ENCODE results near the gene BLOC1S2.

DNA sequence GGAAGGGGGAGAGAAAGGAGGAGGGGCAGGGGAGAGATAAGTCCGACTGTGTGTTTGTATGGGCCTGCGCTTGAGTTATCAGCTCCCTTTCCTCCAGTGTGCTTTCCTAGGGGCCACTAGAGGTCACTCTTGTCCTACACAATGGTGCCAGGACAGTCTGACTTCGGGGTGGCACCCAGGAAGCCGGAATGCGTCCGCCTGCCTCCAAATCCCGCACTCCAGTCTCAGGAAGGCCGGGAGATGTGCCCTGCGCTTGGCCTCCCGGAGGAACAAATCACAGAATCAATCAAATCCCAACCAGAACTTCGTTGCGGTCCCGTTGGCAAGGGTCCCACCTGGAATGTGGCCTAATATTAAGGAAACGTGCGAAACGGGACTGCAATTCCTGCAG lies 20.8 kb upstream of the HPS1 start:
- PRO-cap: no peak
- CAGE, long polyA plus RNA: no peak

DNA sequence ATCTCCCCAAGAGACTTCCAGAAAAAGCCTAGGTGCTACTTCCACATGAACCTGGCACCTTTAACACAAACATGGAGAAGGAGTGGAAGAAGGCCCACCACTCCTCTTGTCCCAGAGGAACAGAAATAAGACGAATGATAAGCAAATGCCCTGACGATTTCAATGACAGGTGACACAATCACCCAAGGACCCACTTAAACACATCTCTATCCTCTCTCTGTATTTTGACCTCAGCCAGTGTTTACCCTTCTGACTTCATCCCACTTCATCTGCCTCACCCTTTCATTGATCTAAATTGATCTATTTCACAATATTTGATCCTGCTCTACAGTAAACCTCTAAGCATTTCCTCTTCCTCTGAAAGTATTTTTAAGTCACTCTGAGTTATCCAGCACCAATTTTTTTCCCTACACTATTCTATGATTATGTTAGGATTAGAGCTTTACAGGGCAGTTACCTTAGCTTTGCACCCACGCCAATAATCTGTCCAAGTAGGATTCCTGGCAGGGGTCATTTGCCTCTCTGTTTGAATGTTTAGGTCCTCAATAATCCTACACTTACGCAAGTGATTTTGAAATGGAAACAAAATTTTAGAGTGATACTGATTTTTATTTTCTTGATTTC lies 9.1 kb downstream of the GOT1 start:
- PRO-cap: no peak
- CAGE, long polyA plus RNA: no peak

DNA sequence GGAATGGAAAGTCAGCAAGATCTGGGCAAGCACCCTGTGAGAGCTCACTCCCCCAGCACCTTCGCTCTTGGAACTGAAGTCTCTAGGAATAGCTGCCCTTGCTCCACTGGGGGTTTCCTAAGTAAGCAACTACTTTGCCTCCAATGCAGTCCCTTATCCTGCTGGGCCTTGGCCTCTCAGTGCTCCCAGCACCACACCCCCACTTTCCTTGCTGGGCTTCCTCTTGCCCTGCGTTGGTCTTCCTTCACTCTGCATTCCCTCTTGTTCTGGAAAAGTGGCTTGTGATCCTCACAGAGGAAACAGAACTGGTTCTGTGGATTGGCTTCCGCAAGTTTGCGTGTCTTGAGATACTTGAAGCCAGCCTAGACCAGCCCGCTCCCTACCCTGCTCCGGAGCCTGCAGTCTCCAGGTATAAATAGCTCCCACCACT lies 6.4 kb downstream of the NKX2-3 start:
- PRO-cap: no peak
- CAGE, long polyA plus RNA: no peak

- PRO-cap: no peak
- CAGE, long polyA plus RNA: no peak
Measured at GRCh38 chr10:99981539-99982245, 28.1 kb downstream of the DNMBP start.

- PRO-cap: no peak
- CAGE, long polyA plus RNA: no peak
Measured at GRCh38 chr10:100183395-100184287, 2.2 kb downstream of the ERLIN1 start.

DNA sequence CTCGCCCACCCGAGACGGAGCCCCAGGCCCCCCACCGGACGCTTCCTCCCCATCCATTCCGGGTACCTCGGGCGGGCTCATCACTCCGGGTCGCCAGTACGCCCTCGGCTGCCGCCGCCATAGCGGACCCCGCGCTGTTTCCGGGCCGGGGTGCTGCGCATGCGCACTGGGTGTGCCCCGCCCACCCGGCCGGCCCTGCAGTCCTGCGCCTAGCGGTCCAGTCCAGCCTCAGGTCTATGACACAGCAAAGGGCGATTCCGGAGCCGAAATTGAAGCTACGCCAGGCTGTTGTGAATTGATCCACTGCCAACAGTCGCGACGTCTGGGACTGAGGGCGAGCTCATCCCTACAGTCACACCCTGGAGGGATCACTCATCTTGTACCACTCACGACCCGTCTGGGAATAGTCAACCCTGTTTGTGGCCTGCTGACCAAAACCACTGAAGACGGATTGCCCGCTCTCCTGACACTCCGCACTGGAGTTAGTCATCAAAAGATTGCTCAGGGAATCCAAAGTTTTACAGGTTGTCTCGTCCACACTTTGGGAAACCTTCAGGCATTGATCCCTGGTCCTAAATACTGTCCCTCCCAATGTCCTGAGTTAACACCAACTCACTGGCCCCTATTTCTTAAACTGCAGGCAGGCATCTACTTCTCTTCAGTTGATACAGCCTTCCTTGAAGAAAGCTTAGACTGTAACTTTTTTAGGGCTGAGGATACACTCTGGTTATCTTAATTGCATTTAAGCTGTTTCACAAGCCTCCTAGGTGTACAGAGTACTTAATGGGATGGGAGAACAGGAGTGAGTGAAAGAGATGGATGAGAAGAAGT lies at the start of gene BLOC1S2:
BLOC1S2 (minus strand) TSS at position 142 of the 831 bp plus-strand sequence.
- PRO-cap: bidirectional peak, plus-strand start at position 239 of the sequence, minus-strand start at position 140 of the sequence
- CAGE, long polyA plus RNA: start-site peak on the minus strand centred at position 154 of the sequence, 31 bp wide, 140 and 211 reads in 2 replicates

GRCh38 chr10:100363016-100364185 lies 16.4 kb downstream of the SCD start:
- PRO-cap: no peak
- CAGE, long polyA plus RNA: no peak

- PRO-cap: bidirectional peak, plus-strand start at chr10:100373694, minus-strand start at chr10:100373393; unidirectional peak, minus-strand start at chr10:100374082; unidirectional peak, minus-strand start at chr10:100374113
- CAGE, long polyA plus RNA: no peak
Measured at GRCh38 chr10:100373410-100374537, 26.7 kb downstream of the SCD start.

DNA sequence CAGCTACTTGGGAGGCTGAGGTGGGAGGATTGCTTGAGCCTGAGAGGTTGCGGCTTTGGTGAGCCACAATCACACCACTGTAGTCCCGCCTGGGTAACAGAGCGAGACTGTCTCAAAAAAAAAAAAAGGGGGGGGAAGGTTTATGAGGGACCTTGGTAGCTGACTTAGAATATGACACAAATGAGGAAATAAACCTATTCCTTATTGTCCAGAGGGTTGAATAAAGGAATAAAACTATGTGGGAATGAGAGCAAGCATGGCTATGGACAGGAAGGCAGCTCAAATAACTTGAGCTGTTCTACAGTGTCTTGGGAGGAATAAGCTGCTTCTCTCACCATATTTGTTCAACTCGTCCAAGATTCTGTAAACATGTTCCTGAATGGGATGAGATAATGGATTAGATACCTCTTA lies 30.9 kb downstream of the SCD start:
- PRO-cap: no peak
- CAGE, long polyA plus RNA: no peak

DNA sequence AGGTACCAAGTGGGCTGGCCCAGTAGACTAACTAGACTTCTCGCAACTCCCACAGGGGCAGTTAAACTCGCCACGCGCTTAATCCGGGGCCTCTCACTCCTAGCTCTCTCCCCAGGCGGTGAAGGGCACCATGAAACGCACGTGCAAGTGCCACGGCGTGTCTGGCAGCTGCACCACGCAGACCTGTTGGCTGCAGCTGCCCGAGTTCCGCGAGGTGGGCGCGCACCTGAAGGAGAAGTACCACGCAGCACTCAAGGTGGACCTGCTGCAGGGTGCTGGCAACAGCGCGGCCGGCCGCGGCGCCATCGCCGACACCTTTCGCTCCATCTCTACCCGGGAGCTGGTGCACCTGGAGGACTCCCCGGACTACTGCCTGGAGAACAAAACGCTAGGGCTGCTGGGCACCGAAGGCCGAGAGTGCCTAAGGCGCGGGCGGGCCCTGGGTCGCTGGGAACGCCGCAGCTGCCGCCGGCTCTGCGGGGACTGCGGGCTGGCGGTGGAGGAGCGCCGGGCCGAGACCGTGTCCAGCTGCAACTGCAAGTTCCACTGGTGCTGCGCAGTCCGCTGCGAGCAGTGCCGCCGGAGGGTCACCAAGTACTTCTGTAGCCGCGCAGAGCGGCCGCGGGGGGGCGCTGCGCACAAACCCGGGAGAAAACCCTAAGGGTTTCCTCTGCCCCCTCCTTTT lies 19.5 kb downstream of the WNT8B start:
- PRO-cap: no peak
- CAGE, long polyA plus RNA: no peak

DNA sequence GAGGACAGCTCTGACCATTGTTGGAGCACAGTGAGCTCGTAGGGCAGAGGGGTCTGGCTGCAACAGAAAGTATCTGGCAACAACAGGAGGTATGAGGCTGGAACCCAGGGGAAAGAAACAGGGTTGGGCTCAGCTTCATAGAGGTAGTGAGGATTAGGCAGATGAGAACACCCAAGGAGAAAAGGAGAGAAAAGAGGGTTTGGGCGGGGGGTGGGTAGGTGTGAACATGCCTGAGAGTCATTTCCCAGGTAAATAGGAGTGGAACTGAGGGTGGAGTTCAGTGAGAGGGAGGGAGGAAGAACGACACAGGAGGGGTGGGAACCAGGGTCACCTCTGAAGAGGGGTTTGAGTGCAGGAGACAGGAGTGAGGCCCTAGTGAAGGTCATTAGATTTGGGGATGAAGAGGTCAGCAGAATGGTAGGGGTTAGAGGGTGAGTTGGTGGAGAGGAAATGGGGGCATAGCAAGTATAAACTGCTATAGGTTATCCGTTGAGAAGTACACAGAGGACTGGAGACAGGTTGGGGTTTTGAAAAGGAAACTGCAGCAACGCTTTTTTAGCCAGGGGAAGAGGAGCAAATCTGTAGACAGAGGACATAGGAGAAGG lies 28.7 kb downstream of the HIF1AN start:
- PRO-cap: no peak
- CAGE, long polyA plus RNA: no peak

DNA sequence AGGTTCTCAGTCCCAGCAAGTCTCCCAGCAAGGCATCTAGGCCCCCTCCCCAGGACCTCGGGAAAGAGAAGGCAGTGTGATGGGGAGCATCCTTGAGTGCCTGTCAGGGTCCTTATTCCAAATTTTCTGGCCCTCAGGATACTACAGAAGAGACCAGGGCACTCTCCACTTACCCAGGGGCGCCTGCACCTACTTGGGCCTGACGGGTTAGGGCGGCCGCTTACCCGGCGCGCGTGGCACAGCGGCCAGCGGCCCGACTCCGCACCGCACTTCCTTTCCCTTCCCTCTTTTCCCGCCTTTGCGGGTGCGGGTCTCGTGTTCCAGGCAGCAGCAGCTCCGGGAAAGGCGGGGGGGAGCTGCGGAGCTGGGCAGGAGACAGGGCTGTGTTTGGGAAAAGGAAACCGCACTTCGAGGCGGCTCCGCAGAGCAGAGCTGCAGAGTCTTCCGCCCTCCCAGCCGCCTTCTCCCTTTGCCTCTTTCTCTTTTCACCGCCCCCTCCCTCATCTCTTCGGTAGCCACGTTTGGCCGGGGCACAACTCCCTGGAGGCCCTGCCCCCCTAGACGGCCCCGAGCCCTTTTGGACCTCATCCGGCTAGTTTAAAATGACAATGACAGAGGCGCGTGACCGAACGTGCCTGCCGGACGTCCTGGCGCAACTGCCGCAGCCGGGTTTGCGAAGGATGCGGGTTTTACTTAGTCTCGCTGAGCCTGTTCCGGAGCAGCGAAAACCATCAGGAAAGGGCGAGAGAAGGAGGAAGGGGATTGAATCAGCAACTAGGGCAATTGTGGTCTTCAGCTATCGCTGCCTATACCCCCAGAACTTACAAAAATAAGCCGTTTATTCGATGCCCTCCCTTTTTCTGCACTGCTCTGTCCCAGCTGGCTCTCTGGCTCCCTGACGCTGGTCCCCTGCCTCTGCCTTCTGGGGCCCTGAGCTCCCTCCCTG lies 7.9 kb upstream of the PAX2 start:
- PRO-cap: no peak
- CAGE, long polyA plus RNA: no peak

DNA sequence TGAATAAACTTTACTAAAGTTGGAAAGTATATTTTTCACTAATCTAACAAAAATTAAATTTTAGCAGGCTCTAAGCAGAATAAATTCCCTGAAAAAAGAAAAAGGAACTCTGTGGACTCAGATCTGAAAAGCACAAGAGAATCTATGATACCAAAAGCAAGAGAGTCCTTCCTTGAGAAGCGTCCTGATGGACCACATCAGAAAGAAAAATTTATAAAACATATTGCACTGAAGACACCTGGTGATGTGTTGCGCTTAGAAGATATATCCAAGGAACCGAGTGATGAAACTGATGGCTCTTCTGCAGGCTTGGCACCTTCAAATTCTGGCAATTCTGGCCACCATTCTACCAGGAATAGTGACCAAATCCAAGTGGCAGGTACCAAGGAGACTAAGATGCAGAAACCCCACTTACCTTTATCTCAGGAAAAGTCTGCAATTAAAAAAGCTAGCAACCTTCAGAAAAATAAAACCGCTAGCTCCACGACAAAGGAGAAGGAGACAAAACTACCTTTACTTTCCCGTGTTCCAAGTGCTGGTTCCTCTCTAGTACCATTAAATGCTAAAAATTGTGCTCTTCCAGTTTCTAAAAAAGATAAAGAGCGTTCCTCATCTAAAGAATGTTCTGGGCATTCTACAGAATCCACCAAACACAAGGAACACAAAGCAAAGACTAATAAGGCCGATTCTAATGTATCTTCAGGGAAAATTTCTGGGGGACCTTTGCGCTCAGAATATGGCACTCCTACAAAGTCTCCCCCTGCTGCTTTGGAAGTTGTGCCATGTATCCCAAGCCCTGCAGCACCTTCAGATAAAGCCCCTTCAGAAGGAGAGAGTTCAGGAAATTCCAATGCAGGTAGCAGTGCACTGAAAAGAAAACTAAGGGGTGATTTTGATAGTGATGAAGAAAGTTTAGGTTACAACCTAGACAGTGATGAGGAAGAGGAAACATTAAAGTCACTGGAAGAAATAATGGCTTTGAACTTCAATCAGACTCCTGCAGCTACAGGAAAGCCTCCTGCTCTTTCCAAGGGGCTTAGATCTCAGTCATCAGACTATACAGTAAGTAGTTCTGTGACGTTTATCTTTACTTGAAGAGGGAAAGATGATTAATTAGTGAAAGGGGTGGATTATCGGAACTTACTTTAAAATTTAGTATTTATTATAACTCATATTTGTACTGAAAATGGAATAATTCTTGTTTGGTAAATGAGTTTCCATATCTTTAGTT lies 11.6 kb downstream of the SLF2 start:
- PRO-cap: no peak
- CAGE, long polyA plus RNA: no peak

- PRO-cap: unidirectional peak, plus-strand start at chr10:100999323
- CAGE, long polyA plus RNA: no peak
Measured at GRCh38 chr10:100999055-100999528, 516 bp upstream of the LZTS2 start.

DNA sequence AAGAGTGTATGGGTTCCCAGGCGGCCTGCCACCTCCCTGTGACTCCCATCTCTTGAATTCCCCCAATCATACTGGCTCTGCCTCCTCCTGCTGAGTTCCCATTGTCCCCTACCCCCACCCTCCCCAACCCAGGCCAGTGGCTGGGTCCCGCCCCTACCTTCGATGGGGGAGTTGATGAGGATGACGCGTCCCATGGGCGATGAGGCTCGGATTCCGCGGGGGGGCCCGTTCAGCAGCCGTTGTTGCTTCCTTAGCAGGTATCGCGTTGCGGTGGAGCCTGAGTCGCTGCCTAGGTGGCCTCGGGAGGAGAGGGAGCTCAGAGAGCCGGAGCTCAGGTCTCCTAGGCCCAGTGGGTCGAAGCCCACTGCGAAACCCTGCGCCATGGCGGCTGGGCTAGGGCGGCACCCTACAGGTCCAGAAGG lies 1.1 kb downstream of the PDZD7 start:
- PRO-cap: no peak
- CAGE, long polyA plus RNA: no peak

DNA sequence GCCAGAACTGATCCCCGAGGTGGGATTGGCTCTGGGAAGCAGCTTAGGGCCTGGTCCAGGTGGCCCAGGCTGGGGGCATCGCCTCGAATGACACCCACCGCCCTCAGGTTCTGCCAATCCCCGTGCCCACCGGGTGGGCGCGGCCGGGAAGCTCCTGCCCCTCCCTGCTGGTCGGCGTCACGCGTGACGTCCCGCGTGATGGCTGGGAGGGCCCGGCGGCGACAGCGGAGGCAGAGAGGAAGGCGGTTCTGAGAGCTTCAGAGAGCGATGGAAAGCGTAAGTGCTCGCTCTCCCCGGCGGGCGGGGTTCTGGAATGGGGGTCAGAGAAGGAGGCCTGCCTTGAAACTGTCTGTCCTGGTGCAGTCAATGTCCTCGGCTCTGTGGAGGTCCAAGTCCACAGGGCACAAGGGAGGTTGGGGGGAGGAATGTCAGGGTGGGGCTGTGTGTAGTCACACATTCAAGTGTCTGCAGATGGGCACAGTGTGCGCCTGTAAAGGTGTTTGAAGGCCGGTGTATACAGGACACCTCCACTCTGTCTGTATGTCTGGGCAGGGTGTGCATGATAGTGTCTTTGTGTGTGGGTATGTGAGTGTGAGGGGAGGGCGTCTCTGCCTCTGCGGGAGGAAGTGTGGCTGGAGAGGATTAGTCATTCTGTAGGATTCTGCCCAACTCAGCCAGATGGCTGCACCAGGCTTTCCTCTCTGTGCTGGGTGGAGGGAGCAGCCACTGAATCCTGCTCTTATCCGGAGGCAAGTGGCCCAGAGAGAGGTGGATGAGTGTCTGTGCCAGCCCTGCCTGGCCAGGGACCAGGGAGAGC lies 1.4 kb downstream of the SFXN3 start:
- PRO-cap: bidirectional peak, plus-strand start at position 260 of the sequence, minus-strand start at position 250 of the sequence
- CAGE, long polyA plus RNA: no peak

GRCh38 chr10:101042513-101043354 lies 11.7 kb downstream of the SFXN3 start:
- PRO-cap: unidirectional peak, plus-strand start at chr10:101042941; unidirectional peak, minus-strand start at chr10:101043298
- CAGE, long polyA plus RNA: no peak

DNA sequence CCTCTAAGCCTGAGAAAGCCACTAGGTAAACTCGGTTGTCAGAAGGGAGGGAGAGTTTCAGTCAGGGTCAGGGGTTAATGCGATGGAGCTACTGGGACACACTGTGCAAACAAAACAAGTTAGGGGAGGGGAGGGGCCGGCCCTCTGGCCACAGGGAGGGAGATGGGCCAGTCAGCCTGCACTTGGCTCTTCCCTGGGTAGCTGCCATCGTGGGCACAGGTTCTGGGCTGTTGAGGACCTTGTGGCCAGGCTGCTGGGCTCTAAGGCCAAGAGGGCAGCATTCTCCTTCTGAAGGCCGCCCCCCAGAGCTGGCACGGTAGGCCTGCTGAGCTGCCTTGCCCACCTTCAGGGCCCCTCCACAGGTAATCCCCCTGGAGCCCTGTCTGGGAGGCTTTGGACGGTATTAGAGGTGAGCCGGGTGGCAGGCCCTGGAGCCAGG lies 31.3 kb downstream of the KAZALD1 start:
- PRO-cap: no peak
- CAGE, long polyA plus RNA: no peak

DNA sequence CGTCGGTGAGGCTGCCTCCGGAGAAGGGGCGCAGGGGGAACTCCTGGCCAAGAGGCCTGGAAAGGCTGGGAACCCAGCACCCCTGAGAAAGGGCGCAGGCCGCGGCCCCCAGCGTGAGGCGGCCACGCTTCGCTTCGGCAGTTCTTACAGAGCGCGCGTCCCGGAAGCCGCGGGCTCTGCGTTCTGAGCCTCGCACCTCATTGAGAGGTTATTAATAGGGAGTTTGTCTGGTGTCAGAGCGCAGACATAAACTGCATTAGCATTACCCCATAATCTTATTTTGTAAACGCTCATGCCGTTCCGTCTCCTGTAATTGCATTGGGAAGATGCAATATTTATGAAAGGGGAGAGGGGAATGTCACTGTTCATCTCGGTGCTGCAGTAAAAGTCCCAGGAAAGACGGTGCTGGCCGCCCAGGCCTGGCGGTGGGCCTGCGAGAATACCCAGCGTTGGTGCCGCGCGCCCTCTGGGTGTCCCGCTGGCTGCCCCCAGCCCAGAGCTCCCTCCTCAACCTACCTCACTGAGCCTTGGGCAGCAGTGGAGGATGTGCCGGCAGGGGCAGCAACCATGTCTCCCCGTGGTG lies 9.7 kb upstream of the TLX1 start:
- PRO-cap: unidirectional peak, minus-strand start at position 146 of the sequence; unidirectional peak, minus-strand start at position 185 of the sequence
- CAGE, long polyA plus RNA: no peak

- PRO-cap: no peak
- CAGE, long polyA plus RNA: no peak
Measured at GRCh38 chr10:101291463-101292489, 62.2 kb upstream of the BTRC start.